Penis (tissue), 1 donor: ENCODE results near the genes ATP4B and RASA3.

- PRO-cap, result no peak
These were observed 25.1 kb downstream of the ATP4B start for GRCh38 chr13:113632897-113633387.

- PRO-cap, result no peak
These were observed at the start of gene ATP4B for GRCh38 chr13:113657965-113658267. TSS of gene ATP4B (minus strand) at chr13:113658198.

DNA sequence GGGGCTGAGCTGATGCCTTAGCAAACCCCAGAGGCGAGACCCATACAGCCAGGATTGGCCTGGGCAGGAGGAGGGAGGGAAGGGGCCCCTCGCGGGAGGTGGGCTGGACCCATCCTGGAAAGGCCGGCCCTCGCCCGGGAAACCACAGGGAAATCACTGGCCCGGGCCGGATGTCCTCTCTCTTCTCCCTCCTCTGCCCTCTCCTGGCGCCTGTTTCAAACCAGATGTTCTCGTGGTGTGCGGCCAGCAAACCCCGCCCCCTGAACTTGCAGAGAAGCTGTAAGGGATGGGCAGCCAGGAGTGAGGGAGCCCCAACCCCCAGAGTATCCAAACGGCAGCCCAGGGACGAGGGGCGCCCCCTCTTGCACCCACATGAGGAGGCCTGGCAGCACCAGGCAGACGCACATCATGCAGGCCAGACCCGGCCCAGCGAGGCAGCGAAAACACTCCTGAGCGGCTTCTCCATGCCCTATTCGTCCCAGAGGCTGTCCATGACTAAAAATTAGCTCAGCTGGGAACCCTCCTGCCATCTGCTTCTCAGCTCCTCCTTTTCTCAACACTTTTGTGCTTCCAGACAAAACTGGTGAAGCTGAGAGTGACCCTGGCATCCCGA, 43.2 kb downstream of the TMEM255B start:
- PRO-cap, result no peak

- PRO-cap, result no peak
These were observed 2.2 kb downstream of the GAS6 start for GRCh38 chr13:113861637-113862061.

DNA sequence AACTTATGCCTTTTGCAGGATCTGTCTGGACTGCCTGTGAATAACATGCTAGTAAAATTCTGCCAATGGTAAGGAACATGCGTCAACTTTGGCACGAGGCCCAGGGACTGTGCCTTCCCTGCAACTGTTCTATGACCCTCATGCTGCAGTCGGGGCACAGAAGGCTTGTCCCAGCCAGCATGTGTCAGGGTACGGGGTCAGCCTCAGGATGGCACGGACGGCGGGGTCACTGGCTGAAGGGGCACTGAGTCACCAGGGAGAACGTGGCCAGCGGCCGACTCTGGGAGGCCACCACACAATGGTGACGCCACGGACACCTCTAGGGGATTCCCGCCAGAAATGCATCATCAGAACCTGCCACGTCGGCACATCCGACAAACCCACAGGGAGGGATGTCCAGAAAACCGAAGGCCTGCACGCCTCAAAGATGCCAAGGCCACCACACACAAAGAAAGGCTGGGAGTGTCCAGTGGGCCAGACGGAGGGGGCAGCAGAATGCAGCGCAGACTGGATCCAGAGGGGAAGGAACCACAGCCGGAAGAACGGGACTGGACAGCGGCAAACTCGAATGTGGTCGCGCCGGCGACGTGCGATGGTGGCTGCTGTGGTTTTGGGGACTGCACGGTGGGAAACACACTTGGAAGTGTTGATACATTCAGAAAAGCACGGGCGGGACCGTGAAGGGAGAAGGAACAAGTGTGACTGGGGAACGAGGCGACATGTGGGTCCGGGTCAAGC, 24.6 kb upstream of the C13orf46 start:
- PRO-cap, result no peak

DNA sequence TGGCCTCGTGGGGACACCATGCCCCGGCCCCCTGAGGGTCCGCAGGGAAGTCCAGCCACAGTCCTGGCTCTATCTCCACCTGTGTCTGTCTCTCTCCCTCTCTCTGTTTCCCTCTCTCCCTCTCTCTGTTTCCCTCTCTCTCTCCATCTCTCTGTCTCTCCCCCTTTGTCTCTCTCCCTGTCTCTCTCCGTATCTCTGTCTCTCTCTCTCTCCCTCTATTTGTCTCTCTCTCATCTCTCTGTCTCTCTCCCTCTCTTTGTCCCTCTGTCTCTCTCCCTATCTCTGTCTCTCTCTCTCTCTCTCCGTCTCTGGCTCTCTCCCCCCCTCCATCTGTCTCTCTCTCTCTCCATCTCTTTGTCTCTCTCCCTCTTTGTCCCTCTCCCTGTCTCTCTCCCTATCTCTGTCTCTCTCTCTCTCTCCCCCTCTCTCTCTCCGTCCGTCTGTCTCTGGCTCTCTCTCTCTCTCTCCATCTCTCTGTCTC, 39.5 kb upstream of the C13orf46 start:
- PRO-cap, result no peak

DNA sequence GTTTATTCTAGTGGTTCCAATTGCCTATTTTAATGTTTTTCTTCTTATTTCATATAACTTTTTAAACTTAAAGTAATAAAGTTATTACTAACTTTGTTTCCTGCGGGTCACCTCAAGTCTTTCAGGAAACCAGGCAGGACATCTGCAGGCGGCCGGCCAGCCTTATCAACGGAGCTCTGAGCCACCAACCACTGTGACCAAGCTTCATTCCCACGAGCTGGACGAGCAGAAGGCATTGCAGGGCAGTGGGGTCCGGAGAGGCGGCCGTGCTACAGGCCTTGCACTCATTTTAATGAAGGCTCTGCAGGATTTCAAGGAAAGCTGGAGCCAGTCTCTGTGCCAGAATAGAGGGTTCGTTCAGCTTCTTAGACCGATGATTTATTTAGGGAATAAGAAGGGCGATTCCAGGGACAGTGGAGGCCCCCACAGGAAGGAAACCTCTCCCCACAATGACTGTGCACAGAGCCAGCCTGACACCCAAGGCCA, 75.2 kb downstream of the RASA3 start:
- PRO-cap, result no peak

DNA sequence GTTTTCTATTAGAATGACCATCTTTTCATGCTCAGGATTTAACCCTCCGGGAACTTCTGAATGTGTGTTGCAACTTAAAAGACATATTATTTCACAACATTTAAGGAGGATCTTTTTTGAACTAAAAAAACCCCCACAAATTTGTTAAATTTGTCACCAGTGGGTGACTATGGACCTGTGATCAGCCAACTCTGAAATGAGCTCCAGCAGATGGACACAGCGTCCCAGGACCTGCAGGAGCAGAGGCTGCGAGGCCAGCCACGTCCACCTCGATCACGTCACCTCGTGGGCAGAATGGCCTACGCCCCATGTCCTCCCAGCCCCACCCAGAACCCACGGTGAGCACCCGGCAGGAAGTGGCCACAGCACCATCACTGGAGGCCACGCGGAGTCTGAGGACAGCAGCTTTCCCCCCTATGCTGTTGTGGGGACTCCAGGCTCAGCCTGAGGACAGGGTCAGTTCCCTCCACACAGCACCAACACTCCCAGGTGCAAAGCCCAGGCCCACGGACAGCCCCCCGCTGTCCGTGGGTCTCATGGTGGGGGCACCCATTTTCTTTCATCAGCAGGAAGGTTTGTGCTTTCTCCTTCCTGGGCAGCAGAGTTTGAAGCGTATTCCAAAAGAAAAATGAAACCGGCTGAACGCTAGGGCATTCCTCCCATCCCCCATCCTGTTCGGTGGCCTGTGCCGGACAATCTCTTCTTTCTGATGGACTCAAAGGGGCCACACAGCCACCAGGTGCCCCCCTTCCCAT, 68.3 kb downstream of the RASA3 start:
- PRO-cap, result bidirectional peak, plus-strand start at position 374 of the sequence, minus-strand start at position 197 of the sequence

GRCh38 chr13:114113872-114114427, 18.5 kb downstream of the RASA3 start:
- PRO-cap, result no peak

- PRO-cap, result no peak
These were observed 17.0 kb downstream of the RASA3 start for GRCh38 chr13:114115148-114116104.

DNA sequence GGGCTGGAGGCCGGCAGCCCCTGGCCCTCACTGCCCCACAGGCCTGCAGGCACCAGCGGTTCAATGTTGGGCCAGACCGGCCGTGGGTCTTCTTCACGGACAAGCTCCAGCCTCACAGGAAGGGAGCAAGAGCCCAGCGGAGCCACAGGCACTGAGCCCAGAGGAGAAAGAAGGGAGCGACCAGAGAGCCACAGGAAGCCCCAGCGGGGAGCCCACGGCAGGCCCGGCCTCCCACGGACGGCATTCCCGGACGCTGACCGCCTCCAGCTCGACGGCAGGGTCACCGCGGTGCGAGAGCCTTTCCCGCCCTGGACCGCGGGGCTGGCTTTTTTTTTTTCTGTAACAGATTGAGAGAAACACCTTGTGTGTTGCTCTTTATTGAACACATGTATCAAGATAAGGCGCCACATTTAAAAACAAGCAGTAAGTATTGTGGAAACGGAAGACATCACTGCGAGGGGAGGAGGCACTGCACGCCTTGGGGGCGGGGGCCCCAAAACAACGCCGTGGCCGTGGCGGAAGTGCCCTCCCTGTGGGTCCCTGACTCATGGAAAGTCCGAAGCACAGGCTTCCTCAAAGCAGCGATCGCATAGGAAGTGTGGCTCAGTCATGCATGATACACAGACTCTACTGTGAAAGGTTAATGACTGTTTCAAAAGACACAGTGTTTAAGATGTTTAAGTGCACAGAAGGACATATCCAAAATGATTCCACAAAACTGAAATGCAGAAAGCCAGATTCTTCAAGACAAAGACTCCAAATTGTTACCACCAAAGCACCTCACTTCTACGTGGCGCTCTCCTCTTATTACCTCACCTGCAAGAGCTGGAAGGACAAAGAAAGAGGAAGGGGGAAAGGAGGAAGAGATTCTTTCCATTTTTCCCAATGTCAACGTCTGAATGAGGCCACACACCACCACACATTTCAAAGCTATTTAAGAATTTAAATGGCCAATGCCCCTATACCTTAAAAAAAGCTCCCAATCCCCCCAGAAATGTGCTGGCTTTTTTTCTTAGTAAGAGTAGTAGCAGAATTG, 3.5 kb downstream of the RASA3 start:
- PRO-cap, result unidirectional peak, plus-strand start at position 601 of the sequence

DNA sequence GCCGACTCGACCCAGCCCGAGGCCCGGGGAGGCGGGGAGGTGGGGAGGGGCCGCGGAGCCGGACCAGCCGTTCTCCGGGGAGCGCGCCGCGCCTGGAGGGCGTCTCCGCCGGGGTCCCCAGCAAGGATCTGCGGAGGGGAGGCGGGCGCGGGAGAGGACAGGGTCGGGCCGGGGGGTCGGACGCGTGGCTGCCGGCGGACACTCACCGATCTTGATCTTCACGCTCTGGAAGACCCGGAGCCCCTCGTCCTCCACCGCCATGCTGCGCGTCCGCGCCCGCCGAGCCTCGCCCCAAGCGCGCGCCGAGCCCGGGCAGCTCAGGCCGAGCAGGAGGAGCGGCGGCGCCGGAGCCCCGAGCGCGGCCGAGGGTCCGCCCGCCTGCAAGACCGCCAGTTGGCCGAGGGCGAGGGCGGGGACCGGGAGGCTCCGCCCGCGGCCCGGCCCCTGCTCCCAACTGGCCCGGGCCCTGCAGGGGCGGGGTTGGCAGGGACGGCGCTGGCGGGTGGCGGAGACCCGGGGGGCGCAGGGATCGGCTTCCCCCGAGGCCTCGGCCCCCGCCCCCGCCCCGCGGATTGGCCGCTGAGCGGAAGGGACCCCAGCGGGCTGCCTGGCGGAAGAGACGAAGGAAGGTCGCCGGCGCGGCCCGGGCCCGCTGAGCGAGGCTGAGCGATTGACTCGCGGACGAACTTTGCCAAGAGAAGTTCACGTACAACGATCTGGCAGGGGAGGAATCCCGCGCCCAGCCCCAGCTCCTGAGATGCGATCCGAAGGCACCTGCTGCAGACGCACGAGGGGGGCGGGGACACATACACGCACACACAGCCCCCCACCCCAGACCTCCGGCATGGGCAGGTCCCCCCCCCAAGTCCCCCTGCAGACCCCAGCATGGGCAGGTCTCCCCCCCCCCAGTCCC, at the start of gene RASA3:
Gene RASA3, minus strand, starts transcription at position 395 of the 913 bp plus-strand sequence.
- PRO-cap, result bidirectional peak, plus-strand start at position 471 of the sequence, minus-strand start at position 367 of the sequence

DNA sequence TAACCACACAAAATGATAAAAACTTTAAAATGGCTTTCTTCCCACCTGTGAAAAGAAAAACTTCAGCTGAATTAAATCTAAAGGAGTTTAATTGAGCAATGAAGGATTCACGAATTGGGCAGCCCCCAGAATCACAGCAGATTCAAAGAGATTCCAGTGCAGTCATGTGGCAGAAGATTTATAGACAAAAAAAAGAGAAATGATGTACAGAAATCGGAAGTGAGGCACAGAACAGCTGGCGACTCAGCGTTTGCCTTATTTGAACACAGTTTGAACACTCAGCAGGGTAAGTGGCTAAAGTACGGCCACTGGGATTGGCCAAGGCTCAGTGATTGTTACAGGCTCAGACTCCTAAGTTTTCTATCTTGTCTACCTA, 11.7 kb upstream of the CFAP97D2 start:
- PRO-cap, result no peak

DNA sequence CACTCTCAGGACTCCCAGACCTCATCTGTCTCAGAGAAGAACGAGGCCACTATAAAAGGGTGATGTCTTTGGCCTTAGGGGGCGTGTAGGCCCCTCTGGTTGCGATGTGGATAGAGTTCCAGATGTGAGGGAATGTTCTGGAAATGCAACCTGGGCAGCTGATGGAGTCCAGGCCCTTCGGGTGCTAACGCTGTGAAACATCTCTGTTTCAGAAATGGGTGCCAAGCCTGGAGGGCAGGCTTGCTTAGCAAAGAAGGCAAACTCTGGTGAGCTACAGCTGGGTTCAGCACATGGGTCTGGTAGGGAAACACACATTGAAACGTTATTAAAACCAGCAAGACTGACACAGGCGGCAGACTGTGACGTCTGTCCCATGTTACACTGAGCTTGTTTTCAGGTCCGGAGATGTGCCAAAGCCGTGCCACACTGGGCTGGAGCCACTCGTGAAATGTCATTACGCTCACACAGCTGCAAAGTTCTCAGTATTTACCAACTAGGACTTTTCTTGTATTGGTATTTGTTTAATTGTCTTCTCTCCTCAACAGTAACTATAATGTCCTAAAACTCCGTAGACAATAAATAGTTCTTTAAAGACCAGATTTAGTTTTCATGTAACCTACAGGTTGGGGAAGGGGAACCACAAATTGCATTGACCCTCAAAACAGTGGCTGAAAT, 8.5 kb upstream of the CDC16 start:
- PRO-cap, result no peak

GRCh38 chr13:114291413-114292010, 10.1 kb downstream of the UPF3A start:
- PRO-cap, result no peak

DNA sequence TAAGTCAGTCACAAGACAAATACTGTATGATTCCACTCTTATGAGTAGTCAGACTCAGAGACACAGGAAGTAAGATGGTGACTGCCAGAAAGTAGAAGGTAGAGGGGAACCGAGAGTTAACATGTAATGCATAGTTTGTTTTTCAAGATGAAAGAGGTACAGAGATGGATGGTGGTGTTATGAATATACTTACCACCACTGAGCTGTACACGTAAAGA, 1.2 kb upstream of the CHAMP1 start:
- PRO-cap, result no peak

- PRO-cap, result no peak
These were observed 11.1 kb downstream of the CHAMP1 start for GRCh38 chr13:114325168-114326112.

DNA sequence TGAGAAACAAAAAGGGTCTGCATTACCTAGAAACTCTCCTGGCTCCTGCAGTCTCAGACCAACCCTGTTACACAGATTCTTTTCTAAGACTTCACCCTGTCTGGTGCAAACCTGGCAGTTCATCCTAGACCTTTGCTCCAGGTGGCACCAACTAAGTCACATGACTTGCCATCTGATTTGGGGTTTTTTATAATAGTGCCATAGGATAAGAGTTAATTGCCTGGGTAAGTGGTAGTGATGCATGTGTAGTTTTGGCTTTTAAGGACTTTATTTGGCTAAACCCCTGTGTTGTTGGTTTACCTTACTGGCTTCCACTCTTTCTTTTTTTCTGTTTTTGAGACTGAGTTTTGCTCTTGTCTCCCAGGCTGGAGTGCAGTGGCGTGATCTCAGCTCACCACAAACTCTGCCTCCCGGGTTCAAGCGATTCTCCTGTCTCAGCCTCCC, 14.4 kb downstream of the CHAMP1 start:
- PRO-cap, result no peak